ENCODE measurements around a stretch of chr21.

GRCh38 chr21:41304000-41304502, 12.6 kb upstream of the FAM3B start:
- RRBS, result no CpG with 5 or more reads among the region's 38 CpGs

DNA sequence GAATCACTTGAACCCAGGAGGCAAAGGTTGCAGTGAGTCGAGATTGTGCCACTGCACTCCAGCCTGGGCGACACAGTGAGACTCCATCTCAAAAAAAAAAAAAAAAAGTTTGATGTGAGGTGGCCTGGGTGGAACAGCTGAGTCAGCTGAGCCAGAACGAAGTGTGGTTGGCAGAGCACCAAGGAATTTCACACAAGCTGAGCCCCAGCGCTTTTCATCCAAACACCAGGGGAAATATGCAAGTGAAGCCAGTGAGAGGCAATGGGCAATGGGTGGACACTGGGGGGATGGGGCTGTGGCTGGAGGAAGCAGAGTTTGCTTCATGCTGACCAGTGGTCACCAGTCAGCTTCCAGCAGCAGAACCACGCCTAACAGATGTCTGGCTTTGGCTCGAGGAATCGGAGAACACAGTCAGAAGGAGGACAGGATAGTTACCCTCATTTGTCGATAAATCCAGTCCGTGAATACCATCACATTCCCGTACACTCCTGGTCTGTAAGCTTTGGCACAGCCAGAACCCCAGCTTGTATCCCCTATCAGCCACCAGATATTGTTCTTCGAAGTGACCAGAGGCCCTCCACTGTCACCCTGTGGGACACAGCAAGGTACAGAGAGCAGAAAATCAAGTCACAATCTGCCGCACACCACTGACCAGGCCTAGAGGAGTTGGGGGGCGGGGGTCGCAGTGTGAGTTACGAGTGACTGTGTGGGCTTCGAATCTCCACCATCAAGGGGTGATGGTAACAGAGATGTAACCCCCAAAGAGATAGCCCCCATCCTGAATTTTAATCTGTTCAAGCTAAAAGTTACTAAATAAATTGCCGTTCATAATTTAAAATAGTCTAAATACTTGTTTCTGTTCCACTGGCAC, 40.4 kb downstream of the TMPRSS2 start:
- RRBS, result no CpG with 5 or more reads among the region's 17 CpGs

- RRBS, result no CpG with 5 or more reads among the region's 10 CpGs
Measured at GRCh38 chr21:41526695-41527231, 18.8 kb upstream of the TMPRSS2 start.

- RRBS, result no CpG with 5 or more reads among the region's 7 CpGs
Measured at GRCh38 chr21:41545903-41546390, 38.0 kb upstream of the TMPRSS2 start.

DNA sequence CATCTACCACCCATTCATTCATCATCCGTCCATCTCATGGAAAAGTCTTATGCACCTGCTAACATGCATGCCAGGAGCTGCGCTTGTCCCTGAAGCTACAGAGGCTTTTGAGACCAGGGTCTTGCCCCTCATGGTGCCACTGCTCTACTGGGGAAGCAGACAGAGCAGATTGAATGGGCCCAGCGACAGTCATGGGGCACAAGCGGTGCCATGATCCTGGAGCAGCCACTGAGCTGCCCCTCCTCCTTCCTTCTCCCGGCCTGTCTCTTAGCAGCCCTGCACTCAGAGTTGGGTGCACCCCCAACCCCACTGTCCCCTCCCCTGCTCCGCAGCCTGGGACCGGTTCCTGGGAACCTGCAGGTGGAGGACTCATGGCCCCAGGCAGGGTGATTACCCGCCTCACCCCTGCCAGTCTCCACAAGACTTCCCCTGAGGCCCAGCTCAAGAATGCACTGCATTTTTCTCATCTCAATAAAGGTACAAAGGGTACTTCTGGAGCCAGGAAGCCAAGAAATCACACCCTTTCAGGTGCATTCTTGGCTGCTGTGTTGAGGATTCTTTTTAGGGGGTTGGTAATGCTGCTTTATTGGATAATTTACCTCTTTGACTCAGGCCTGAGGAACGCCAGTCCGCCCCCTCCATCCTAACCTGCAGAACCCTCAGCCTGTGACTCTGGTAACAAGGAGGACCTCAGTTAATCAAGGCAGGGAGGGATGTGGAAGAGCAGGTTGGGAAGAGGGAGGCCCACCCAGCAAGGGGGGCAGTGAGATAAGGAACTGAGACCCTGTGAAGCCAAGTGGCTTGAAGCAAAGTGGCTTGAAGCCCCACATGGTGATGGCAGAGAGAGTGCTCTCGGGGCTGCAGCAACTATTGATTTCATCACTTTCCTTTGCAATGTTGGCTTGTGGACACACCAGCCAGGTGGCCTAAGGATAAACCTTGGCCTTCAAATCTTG, 126.3 kb upstream of the TMPRSS2 start:
- RRBS, result 50% methylated on average over 2 of the region's 11 CpGs

- RRBS, result no CpG with 5 or more reads among the region's 6 CpGs
Measured at GRCh38 chr21:41641070-41641646, 125.7 kb downstream of the RIPK4 start.

GRCh38 chr21:41759234-41759734, 7.6 kb downstream of the RIPK4 start:
- RRBS, result no CpG with 5 or more reads among the region's 8 CpGs

DNA sequence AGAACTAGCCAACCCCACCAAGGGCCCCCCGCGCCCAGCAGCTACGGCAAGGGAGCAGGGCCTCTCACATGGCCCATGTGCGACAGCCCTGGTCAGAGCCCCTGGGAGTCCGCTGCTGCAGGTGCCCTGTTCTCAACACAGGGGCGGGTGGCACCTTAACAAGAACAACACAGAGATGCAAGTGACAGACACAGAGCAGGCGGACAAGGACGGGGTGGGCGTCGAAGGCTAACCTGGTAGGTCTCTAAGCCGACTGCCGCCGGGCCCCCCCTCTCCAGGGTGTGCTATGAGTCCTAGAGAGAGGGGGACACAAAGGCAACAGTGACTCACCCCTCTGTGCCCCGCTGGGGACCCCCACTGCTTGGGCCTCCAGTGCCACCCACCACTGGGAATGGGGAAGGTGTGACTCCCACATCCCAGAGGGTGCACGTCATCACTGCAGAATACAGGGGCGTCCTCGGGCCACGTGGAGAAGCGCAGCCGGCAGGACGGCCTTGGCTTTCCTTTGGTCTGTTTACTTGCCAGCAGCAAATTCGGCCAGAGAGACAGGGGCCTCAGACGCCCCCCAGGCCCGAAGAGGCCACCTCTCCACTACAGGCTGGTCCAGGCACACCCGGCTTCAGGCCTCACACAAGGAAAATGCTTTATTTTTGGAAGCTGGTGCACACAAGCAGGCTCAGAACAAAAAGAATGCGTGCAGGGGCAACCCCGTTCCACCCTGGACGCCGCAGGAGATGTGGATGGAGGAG, 44.7 kb downstream of the PRDM15 start:
- RRBS, result no CpG with 5 or more reads among the region's 29 CpGs

DNA sequence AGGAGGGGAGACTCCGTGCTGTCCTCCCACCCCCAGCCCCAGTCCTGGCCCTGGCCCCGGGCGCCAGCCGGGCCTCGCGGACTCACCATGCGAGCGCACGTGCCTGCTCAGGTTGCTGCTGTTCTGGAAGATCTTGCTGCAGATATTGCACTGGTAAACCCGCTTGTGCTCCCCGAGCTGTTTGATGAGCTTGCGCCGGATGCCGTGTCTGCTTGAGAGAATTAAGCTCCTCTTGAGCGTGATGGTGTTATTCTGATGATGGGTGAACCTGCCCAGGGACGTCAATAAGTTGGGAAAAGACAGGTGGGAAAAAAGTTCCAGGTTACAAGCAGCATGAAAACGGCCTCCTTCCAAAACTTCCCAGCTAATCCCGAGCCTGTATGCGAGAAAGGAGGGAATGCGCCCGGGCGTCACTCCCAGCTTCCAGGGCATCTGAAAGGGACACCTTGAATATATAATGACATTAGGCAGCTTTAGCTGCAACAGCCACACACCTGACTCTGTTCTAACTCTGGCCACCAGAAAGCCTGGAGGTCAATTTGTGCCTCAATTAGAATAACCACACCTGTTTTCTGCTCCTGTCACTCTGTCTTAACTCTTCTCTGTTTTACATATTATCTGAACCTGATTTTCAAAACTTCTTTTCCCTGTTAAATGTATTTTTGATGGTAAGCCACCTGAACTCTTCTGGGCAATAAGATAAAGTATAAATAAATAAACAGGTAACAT, 42.6 kb downstream of the PRDM15 start:
- RRBS, result no CpG with 5 or more reads among the region's 22 CpGs

- RRBS, result 2% methylated on average over 4 of the region's 62 CpGs
Measured at GRCh38 chr21:41877735-41878878, 1.0 kb downstream of the PRDM15 start.

DNA sequence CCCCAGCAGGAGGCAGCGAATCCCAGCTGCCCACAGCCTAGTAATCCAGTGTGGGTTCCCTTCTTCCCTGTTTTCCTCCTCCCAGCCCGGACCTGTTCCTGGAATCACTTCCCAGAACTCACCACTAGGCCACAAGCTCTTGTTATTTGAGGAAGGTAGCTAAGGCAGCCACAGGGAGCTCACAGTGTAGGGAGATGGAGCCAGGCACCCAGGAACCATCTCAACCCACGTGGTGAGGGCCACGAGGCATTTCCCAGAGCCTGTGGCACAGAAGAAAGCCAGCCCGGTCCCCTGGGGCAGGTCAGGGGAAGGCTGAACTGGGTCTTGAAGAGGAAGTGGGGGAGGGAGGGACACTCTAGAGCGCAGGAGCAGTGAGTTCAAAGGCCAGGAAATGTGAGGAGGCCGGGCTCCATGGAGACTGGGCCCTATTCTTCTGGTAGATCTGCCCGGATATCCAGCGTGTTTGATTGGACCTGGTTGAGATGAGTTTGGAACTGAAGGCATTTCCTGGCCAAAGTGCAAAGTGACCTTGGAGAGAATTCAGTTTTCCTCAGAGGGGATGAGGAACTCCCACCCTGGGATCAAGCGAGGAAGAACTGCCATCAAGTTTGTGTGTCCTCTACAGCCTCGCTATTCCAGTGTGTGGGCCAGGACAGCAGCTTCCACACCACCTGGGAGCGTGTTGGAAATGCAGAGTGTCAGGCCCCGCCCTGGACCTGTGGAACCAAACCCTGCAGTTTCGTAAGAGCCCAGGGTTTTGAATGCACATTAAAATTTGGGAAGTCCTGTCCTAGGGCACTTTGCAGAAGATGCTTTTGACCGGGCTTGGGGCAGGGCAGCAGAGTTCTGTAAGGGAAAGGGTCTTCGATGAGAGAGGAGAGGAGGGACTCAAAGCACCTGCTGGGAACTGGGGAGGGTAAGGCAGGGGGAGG, 20.4 kb upstream of the C2CD2 start:
- RRBS, result 22% methylated on average over 3 of the region's 16 CpGs

DNA sequence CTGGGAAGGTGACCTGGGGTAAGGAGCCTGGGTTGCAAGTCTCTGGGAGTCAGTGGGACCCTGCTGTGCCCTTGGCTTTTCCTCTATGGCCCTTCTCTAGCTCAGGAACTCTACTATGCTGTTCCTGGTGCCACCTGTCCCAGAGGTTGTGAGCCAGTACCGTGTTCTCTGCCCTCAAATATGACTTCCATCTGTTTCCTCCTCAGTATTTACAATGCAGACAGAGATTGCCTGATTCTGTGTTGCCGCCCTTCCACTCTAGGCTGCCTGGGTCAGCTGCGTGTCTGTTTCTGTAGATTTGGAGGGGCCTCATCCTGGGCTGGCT, 18.8 kb upstream of the ZBTB21 start:
- RRBS, result no CpG with 5 or more reads among the region's 3 CpGs

DNA sequence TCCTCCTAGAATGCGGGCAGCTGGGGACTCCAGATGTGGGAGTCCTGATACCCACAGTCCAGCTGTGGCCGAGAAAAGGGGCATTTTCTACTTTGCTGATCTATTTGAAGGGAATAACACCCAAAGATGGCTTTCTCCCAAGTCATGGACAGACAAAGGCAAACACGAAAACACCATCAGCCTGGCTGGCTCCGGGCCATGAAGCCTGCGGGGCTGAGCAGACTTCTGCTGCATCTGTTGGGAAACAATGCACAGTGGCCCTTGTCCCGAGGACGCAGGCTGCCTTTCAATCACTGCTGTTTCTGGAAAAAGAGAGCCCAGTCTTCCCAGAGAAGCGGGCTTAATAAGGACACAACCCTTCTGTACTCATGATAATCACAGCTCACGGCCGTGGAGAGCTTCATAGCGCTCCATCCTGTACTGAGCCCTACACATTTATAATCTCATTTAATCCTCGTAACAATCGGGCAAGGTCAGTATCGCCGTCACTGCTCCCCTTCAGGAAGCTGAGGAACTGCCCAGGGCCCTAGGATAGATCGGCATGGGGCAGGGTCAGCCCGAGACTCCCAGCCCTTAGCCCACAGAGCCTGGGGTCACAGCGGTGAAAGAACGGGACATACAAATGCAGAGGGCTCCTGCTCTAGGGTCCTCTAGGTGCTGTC, 61.9 kb upstream of the ABCG1 start:
- RRBS, result no CpG with 5 or more reads among the region's 19 CpGs

DNA sequence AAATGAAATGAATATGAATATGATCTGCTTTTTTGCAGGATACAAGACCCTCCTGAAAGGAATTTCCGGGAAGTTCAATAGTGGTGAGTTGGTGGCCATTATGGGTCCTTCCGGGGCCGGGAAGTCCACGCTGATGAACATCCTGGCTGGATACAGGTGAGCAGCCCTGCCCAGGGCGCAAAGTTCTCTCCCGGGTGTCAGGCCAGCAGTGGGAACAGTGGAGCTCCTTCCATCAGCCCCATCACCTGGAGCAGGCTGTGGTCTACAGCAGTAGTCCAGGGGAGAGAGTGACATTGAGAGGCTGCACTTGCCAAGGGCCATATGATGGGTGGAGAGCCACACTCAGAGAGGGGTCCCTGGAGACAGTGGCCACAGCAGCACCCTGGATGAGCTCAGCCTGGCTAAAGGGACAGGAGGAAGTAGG, 44.2 kb downstream of the TFF3 start:
- RRBS, result 38% methylated on average over 4 of the region's 6 CpGs

DNA sequence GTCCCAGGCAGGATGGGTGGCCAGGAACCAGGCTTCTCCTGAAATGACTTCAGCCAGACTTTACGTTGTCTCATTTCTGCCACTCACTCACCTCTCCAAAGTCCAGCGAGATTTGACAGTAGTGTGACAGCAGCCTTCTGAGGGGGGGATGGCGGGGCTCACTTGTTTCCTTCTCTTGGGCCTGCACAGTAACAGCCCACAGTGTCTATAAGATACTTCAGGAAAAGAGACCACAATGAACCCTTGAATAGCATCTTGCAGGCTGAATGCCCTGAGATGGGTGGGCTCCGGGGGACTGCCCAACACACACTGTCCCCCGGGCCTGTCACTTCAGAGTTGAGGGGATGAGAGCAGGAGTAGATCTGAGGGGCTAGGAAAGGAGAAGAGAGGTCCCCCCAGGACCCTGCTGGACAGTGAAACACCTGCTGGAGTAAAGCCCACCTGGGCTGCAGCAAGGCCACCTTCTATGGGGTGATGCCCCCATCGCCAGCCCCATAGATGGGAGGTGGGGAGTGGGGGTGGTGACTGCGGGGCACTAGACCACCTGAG, 32.1 kb downstream of the TFF3 start:
- RRBS, result no CpG with 5 or more reads among the region's 7 CpGs

- RRBS, result no CpG with 5 or more reads among the region's 9 CpGs
Measured at GRCh38 chr21:42292129-42292797, 22.9 kb downstream of the TFF3 start.

- RRBS, result no CpG with 5 or more reads among the region's 14 CpGs
Measured at GRCh38 chr21:42301781-42302496, 13.3 kb downstream of the TFF3 start.

GRCh38 chr21:42455832-42456352, 40.1 kb downstream of the RSPH1 start:
- RRBS, result no CpG with 5 or more reads among the region's 7 CpGs

GRCh38 chr21:42473889-42474545, 22.0 kb downstream of the RSPH1 start:
- RRBS, result no CpG with 5 or more reads among the region's 10 CpGs

GRCh38 chr21:42477133-42477675, 18.8 kb downstream of the RSPH1 start:
- RRBS, result no CpG with 5 or more reads among the region's 8 CpGs

All from GM06990 (cell line).